Temporal lobe (tissue), 2 donors: ENCODE measurements around a stretch of chr3.

DNA sequence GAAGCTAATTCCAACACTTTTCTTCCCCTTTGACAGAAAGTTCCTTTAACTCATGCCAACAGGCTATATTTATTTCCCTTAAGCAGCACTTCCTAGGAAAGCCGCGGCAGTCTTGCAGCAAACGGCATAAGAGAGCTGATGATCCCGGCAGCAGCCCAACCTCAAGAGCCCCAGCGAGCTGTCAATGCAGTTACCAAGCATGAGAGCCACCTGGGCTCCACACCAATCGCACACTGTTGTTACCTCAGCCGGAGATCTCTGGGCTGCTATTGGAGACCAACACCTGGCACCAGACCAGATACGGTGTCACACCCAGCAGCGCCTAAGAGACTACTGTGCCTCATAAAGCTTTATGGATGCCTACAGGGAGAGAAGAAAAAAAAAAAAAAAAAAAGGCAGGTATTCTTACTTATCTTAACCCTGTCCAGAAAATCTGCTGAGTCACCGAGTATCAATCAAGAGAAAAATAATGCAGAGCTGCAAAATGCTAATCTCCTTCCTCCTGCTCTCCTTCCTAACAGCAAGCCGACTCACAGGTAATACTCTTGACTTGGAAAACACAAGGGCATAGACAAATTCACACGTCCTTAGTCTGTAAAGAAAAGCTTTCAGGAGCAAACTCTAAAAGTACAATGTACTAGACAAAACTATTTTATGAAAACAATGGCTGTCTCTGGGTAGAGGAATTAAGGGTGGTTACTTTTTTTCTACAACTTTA is 11.6 kb downstream of the ABCC5 start:
- RAMPAGE, long total RNA, result no peak

DNA sequence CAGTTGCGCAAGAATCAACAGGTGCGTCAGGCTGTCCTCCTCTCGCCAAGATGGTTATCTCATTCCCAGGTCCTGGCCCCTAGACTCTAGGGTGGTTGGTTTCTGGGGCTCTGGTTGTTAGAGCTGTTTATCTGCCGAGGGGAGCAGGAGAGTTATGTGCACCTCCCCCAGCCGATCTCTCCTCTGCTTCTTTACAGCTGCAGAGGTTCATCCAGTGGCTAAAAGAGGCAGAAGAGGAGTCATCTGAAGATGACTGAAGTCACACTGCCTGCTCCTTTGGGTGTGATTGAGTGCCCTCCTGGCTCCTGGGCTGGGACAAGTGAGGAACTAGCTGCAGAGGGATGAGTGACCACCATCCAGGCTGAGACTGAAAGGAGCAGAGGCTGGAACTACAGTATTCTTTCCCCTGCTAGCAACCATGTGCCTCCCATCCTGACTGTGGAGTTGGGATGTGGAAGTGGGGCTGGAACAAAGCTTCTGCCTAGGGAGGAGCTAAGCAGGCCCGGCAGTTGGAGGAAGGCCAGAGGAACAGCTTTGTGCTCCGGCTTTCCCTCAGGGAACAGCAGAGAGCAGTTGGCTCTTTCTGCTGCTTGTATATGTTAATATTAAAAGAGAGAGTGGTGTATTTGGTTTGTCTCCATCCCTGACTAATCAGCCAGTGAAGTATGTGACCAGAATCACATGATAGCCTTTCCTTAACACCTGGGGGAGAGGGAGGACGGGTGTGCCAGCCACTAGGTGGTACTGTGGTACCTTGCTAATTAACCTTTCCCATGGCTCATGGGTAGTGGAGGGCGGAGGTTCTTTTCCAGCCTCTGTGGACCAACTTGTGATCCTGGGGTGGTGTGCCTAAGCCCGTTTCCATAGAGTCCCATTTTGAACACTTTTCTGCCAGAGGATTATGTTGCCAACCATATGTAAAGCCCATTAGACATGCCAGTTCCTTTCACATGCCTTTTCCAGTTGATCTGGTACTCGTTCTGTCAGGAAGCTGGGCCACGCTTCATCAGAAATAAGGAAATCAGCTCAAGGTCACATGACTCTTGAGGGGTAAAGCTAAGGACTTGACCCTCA is 9.9 kb downstream of the EIF2B5 start:
- RAMPAGE, long total RNA, result no peak

DNA sequence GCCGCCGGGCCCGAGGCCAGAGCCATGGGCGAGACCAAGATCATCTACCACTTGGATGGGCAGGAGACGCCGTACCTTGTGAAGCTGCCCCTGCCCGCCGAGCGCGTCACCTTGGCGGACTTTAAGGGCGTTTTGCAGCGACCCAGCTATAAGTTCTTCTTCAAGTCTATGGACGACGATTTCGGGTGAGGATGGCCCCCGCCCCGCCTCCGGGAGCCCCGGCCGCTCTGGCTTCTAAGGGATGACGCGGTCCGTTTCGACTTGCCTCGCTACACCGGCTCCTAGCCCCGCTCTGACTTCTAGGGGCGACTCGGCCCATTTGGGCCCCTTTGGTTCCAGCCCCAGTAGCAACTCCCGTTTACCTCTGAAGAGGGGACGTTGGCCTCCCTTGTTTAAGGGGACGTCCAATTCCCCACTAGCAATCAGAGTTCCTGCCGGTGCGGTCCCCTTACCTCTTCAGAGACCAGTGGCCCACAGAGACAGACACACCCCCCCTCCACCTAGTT is 488 bp downstream of the DVL3 start:
- RAMPAGE, long total RNA, result no peak

DNA sequence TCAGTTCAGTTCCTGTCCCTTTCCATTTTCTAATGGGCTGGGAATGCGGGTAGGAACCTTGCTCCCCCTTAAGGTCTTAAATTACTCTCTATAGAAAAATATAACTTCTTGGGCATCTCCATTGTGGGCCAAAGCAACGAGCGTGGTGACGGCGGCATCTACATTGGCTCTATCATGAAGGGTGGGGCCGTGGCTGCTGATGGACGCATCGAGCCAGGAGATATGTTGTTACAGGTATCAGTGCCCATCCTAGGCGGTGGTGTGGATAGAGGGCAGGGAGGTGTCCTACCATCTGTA is 8.7 kb upstream of the AP2M1 start:
- RAMPAGE, long total RNA, result no peak

- RAMPAGE, long total RNA, result no peak
Observed at GRCh38 chr3:184170598-184171188, 4.0 kb upstream of the AP2M1 start.

DNA sequence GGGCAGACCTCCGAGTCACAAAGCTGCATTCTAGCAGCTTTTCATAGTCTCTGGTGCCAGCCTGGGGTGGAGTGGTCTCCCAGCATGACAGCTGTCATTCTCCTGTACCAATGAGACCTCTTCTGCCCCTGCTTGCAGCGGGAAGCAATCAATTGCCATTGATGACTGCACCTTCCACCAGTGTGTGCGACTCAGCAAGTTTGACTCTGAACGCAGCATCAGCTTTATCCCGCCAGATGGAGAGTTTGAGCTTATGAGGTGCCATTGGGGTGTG is 4.5 kb upstream of the ABCF3 start:
- RAMPAGE, long total RNA, result no peak

DNA sequence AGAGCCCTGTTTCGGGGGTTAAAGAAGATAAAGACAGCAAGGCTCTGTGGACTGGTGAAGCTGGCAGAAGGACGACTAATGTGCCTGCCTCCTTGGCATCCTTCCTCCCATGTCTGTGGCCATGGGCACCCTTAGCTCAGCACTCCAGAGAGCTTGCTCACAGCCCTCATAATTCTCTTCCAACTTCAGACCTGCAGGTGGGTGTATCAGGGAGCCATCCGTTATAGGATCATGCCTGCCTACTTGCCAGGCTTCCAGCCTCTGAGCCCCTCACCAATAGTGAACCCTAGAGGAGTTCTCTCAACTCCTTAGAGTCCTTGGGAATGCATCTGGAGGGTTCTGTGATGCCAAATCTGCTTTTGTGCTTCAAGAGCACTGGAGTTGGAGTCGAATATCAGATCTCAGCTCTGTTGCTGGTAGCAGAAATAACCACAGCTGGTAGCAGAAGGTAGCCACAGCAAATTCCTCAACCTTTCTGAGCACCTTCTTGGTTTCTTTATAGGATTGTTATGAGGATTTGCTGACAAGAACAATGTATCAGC is 9.3 kb downstream of the ABCF3 start:
- RAMPAGE, long total RNA, result no peak

GRCh38 chr3:184300172-184300643 is 1.2 kb downstream of the PSMD2 start:
- RAMPAGE, long total RNA, result no peak

- RAMPAGE, long total RNA, result no peak
Observed at GRCh38 chr3:184320368-184320930, 6.0 kb downstream of the EIF4G1 start.

DNA sequence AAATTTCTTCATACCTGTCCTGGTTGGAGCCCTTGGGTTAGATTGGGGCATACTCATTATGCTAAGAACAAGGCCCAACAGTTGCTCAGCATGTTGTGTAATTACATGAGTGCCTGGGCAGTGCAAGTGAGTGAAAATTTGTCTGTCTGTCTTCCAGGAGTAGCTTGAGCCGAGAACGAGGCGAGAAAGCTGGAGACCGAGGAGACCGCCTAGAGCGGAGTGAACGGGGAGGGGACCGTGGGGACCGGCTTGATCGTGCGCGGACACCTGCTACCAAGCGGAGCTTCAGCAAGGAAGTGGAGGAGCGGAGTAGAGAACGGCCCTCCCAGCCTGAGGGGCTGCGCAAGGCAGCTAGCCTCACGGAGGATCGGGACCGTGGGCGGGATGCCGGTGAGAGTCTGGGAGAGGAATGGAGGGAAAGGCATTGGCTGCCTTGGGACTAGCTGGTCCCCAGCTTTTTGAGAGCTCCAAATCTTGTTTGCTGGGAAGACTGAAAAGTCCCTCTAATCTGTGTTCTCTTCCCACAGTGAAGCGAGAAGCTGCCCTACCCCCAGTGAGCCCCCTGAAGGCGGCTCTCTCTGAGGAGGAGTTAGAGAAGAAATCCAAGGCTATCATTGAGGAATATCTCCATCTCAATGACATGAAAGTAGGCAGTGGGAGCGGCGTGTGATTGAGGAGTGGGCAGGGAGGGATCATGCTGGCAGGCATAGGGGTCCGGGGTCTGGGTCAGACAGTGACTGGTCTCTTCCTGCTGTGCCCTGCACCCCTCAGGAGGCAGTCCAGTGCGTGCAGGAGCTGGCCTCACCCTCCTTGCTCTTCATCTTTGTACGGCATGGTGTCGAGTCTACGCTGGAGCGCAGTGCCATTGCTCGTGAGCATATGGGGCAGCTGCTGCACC is 10.1 kb upstream of the FAM131A start:
- RAMPAGE, long total RNA, result no peak

GRCh38 chr3:184331171-184332068 is 6.0 kb upstream of the FAM131A start:
- RAMPAGE, long total RNA, result no peak

- RAMPAGE, long total RNA, result no peak
Observed at GRCh38 chr3:184332271-184333352, 4.8 kb upstream of the FAM131A start.

GRCh38 chr3:184345211-184346333 is 8.2 kb downstream of the FAM131A start:
- RAMPAGE, long total RNA, result no peak

- RAMPAGE, long total RNA, result no peak
Observed at GRCh38 chr3:184346369-184347124, 9.1 kb downstream of the FAM131A start.

GRCh38 chr3:184546987-184547641 is 14.5 kb upstream of the EPHB3 start:
- RAMPAGE, long total RNA, result no peak

- RAMPAGE, long total RNA, result no peak
Observed at GRCh38 chr3:184602317-184603433, 41.1 kb downstream of the EPHB3 start.

GRCh38 chr3:184620342-184620976 is 58.9 kb downstream of the EPHB3 start:
- RAMPAGE, long total RNA, result no peak

DNA sequence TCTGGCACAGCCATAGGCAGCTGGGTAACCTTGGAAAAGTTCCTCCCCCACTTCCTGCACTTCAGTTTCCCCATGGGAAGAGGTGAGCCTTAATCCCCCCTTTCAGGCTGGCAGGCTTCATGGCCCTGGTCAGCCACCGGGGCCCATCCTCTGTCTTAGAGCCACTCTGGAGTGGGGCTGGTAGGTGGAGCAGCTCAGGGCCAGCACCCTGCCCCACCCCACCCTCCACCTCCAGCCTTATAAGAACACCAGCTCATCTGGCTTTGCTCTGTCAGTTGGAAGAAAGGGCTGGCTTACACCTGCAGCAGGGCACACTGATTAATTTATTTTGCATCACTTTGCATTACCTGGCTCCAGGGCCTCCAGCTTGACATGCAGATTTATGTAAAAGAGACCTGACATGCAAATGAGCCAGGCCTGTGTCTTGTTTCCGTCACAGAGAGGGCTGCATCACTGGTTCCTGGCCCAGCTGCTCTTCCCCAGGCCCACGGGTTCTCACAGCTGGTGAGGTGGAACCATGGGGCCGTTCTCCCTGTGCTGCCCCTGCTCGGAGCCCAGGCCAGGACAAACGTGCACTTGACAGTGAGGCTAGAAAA is 44.3 kb upstream of the MAGEF1 start:
- RAMPAGE, long total RNA, result no peak

GRCh38 chr3:185069612-185069861 is 83.3 kb downstream of the C3orf70 start:
- RAMPAGE, long total RNA, result no peak

DNA sequence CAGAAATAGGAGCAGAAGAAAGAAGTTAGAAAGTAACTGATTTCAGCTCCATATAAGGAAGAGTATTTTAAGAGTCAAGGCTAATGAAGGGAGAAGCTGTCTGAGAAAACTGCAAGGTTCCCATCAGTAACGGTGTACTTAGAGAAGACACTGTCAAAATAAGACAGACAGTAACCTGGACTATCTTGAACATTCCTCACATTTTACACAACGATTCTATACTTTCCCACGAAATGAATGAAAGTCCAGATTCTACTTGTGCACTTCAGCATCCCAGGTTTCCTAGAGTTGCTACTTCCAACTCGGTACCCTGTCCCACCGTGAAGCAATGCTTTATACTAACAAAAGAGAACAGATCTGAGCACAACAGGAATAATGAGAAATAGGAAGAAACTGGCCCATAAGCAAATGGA is 1.8 kb downstream of the C3orf70 start:
- RAMPAGE, long total RNA, result no peak